Cytotoxic T cell (primary cell): Measurements from ENCODE around the genes ATR, U2SURP and SLC9A9.

DNA sequence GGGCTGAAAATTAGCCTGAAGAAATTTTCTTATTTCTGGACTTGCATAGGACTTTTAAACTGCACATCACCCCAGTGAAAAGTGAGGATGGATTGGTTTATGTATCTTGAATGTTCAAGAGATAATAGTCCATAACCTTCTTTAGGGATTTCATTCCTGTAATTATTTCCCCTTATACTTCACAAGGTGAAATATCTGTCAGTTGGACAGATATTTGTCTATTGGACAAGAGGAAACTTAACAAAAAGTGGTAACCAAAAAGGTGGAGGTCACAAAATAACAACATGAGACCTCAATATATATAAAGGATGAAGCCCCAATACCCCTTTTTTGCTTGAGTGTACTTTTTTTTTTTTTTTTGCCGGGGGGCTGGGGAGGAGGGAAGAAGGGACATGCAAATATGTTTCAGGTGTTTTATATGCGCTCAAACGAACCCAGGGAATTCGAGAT lies 2.8 kb downstream of the RASA2 start:
- PRO-cap, 2 experiments, result no peak in any of the 2 experiments

DNA sequence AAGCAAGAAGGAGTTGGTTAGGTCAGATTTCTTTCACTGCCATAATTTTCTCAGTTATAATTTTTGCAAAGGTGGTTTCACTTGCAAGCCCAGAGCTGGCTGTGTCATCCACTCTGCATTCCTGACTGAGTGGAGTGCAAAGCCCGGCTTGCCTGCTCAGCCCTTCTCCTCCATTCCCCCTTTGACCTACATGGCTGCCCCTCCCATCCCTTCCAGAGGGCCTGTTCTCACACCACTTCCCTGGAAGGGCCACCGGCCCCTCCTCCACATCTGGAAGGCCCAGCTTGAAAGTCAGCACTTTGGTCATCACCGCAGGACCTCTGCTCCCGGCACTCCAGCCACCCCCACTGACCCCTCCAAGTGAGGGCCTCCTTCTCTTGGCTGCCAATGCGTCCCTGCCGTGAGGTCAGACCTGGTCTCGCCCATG lies 74.1 kb upstream of the RNF7 start:
- PRO-cap, 2 experiments, result no peak in any of the 2 experiments

DNA sequence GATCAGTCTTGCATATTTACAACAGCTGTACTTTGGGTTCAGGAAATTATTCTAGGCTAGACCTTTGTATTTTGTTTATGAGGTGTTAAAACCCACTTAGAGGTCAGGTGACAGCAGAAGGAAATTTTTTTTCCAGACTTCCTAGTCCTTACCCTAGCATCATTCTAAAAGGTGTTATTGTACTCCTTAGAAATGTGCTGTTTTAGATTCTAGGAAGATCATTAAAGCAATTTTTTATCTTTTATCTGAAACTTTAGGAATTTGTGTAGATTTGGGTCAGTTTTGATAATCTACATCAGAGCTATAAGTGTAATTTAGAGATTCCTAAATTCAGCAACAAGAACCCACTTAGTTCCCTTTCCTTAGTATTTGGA lies 2.4 kb downstream of the RNF7 start:
- PRO-cap, 2 experiments, result no peak in any of the 2 experiments

GRCh38 chr3:141877012-141877792 lies 759 bp downstream of the ATP1B3 start:
- PRO-cap, 2 experiments, result peak in 2 of 2 experiments; most common plus-strand start chr3:141877450 (in 2); most common minus-strand start chr3:141877449 (in 2)

DNA sequence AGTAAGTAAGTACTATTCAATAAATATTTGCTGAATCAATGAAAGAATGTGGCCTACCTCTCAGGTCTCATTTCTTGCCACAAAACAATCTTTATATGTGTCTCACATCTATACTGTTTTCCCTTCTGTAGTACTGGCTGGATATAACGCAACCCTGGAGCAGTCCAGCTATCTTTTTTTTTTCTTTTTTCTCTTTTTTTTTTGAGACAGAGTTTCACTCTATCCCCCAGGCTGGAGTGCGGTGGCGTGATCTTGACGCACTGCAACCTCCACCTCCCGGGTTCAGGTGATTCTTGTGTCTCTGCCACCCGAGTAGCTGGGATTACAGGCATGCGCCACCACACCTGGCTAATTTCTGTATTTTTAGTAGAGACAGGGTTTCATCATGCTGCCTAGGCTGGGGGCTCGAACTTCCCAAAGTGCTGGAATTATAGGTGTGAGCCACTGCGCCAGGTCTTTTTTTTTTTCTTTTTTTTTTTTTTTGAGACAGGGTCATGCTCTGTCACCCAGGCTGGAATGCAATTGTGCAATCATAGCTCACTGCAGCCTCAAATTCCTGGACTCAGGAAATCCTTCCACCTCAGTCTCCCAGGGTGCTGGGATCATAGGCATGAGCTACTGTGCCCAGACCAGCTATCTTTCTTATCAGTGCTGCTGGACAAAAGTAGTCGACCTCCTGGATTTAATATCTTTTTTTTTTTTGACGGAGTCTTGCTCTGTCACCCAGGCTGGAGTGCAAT lies 61.0 kb downstream of the TFDP2 start:
- PRO-cap, 2 experiments, result no peak in any of the 2 experiments

- PRO-cap, 2 experiments, result no peak in any of the 2 experiments
Measured at GRCh38 chr3:142147832-142148373, 1.4 kb downstream of the TFDP2 start.

GRCh38 chr3:142215174-142215478 lies 10.3 kb downstream of the GK5 start:
- PRO-cap, 2 experiments, result no peak in any of the 2 experiments

DNA sequence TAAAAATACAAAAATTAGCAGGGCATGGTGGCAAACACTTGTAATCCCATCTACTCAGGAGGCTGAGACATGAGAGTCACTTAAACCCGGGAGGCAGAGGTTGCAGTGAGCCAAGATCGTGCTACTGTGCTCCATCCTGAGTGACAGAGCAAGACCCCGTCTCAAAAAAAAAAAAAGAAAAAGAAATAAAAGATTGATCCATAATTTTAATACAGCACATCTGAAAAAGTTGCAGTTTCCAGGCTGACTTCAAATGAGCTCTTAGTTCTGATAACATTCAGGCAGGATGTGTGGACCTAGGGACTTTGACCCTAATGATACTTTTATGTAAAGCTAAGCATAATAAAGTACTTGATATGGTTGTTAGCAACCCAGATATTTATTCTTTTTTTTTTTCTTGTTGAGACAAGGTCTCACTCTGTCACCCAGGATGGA lies 10.7 kb upstream of the GK5 start:
- PRO-cap, 2 experiments, result no peak in any of the 2 experiments

- PRO-cap, 2 experiments, result peak in 2 of 2 experiments; most common plus-strand start chr3:142578371 (in 2); most common minus-strand start chr3:142578835 (in 2)
Measured at GRCh38 chr3:142577905-142579141, at the start of gene ATR. Gene ATR, minus strand, starts transcription at chr3:142578733.

GRCh38 chr3:143001511-143002371 lies at the start of gene U2SURP:
Gene U2SURP, plus strand, starts transcription at chr3:143001570.
- PRO-cap, 2 experiments, result peak in 2 of 2 experiments; most common plus-strand start chr3:143001626 (in 1); most common minus-strand start chr3:143001859 (in 1)

GRCh38 chr3:143066112-143066680 lies 53.4 kb upstream of the CHST2 start:
- PRO-cap, 2 experiments, result no peak in any of the 2 experiments

GRCh38 chr3:143171045-143171807 lies 51.7 kb downstream of the CHST2 start:
- PRO-cap, 2 experiments, result no peak in any of the 2 experiments

DNA sequence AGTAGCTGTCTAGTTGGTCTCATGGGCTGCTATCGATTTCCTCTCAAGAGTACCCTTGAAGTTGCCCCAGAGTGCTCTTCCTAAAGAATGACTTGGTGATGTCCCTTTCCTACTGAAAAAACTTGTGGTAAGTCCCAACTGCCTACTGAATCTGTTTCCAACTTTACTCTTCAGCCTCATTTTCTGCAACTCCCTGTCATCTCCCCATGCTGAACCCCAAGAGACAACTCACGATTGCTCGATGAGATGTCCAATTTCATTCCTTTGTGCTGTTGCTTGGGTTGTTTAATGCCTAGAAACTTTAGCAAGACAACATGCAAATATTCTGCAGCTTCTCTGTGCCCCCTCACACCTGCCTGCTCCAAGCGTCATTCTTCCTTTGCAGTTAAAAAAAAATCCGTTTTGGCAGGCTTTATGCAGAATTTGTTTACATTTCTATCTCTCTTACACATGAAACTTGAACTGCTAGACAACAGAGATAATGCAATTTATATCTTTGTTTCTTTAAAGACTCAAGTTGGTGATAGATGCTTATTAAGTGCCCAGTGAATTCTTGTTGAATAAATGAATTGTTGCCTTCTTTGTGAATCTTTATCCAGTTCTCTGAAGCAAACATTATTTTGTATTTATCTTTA lies 53.1 kb downstream of the CHST2 start:
- PRO-cap, 2 experiments, result no peak in any of the 2 experiments

- PRO-cap, 2 experiments, result no peak in any of the 2 experiments
Measured at GRCh38 chr3:143443991-143444314, 324.4 kb downstream of the CHST2 start.

- PRO-cap, 2 experiments, result no peak in any of the 2 experiments
Measured at GRCh38 chr3:143517997-143518510, 330.2 kb downstream of the SLC9A9 start.

DNA sequence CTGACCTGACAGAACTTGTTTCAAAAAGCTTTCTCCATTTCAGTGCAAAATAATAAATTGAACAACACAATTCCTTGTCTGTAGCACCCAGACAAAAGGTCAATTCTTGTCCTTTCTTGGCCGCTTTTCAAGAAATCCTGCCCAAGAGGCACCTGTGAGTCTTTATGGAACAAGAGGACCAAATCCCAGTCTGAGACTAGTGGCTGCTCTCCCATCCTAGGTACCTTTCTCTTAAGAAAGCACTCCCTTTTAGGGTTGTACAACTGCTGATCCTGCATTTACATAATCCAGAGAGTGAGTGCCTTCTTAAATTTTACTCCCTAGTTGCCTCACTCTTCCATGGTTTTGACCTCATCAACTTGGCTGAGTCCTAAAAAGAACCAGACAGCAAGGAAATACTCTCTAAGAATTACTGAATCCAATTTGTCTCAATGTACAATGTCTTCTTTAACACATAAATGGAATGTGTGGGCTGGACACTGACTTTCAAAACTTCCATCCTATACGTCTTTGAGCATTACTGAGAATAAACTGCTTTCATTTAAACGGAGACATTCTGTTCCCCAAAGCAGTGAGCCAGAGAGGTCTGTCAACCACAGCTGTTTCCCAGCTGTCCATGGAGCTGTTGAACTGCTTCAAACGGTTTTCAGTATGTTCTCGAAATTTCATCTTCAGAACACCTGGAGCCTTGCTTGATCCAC lies 179.3 kb downstream of the SLC9A9 start:
- PRO-cap, 2 experiments, result no peak in any of the 2 experiments

DNA sequence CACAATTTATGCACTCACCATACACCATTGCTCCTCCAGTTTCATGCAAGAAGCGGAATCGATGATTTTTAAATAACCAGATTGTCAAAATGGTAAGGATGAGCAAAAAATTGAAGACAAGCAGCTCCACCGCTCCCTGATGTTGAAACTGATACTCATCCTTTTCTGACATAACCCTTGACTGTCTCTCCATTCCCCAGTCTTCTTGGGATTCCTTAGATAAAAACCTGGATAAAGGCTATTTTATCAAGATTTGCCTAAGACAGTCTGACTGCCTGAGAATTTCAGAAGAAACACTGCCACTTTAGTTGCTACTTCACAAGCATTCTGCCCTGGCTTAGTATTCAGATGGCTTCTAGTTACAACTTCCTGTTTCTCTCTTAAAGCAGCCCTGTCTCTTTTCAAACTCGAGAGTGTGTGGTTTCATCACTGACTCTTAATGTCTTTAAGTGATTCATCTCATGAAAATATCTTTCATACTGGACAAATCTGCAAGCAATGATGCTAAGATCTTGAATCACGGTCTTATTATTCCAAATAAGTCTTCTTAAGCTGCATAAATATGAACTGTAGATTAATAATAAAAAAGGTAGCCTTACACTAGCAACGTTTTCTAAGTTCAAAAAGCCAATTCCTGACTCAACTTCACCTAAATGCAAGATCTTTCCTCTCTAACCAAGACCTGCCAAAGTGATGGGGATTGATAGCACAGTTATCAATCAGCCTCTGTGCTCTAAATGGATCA lies at the start of gene SLC9A9:
Gene SLC9A9 (minus strand): TSS at position 339 of the 745 bp plus-strand sequence.
- PRO-cap, 2 experiments, result no peak in any of the 2 experiments

DNA sequence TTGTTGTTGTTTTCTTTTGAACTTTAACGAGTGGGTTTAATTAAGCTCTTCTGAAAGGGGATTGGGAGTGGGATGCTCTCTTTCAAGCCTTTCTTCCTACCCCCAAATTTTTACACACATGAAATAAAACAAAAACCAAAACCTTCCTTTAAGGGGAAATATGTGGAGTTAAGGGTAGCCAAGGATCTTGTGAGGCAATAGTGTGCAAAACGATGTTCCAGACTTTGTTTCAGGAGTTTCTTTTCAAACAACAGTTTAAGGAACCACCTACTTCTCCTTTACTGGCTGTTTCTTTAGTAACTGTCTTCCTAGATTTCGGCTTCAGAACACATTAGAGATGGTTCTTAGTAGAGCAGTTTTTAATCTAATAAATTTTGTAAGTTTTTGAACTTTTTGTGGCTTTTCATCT lies 5.7 kb downstream of the DIPK2A start:
- PRO-cap, 2 experiments, result no peak in any of the 2 experiments

DNA sequence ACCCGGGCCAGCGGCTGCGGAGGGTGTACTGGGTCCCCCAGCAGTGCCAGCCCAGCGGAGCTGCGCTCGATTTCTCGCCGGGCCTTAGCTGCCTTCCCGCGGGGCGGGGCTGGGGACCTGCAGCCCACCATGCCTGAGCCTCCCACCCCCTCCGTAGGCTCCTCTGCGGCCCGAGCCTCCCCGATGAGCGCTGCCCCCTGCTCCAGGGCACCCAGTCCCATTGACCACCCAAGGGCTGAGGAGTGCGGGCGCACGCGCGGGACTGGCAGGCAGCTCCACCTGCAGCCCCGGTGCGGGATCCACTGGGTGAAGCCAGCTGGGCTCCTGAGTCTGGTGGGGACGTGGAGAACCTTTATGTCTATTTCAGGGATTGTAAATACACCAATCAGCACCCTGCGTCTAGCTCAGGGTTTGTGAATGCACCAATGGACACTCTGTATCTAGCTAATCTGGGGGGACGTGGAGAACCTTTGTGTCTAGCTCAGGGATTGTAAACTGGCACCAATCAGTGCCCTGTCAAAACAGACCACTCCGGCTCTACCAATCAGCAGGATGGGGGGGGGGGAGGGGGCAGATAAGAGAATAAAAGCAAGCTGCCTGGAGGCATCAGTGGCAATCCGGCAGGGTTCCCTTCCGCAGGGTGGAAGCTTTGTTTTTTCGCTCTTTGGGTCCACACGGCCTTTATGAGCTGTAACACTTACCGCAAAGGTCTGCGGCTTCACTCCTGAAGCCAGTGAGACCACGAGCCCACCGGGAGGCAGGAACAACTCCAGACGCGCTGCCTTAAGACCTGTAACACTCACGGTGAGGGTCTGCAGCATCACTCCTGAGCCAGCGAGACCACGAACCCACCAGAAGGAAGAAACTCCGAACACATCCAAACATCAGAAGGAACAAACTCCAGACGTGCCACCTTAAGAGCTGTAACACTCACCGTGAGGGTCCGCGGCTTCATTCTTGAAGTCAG lies 827.2 kb downstream of the PLOD2 start:
- PRO-cap, 2 experiments, result no peak in any of the 2 experiments

- PRO-cap, 2 experiments, result no peak in any of the 2 experiments
Measured at GRCh38 chr3:145409602-145410152, 751.3 kb downstream of the PLOD2 start.